Heart (tissue), 3 donors: ENCODE data around the gene AMOTL1.

- RAMPAGE, long total RNA, 2 experiments = no peak in any of the 2 experiments
These were observed 21.5 kb downstream of the TRIM49C start for GRCh38 chr11:90052396-90052807.

- RAMPAGE, long total RNA, 2 experiments = no peak in any of the 2 experiments
These were observed 25.1 kb downstream of the CHORDC1 start for GRCh38 chr11:90197573-90198375.

DNA sequence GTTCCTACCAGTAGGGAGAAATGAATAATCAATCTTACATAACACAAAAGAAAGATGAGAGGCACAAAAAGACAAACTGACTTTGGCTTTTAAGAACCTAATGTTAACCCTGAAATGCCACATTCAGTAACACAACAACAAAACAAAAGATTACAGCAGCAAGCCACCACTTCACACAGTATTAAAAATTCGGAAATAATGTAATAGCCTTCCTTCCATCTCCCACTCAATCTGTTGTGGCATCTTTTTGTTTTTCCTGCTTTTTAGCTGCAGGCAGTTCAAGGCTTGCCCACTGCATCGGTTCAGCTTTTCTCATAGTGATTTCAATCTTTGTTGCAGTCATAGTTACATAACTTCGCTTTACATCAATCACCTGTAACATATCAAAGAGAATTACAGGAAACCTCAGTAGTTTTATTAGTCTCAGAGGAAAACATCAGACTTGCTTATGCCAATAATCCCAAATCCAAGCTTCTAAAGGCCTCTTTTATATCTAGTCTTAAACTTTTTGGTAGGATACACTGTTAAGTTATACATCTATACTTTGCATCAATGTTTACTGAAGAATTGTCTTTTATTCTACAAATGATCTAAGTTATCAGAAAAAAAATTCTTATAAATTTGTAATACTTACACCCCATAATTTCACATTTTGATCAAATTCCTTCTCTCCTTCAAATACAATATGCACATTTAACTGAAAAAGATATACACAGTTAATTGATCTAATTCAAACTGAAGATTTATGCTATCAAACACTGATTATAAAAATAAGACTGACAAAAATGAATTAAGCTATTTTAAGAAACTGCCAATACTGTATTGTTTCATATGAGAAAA lies 20.4 kb downstream of the CHORDC1 start:
- RAMPAGE, long total RNA, 2 experiments = no peak in any of the 2 experiments

DNA sequence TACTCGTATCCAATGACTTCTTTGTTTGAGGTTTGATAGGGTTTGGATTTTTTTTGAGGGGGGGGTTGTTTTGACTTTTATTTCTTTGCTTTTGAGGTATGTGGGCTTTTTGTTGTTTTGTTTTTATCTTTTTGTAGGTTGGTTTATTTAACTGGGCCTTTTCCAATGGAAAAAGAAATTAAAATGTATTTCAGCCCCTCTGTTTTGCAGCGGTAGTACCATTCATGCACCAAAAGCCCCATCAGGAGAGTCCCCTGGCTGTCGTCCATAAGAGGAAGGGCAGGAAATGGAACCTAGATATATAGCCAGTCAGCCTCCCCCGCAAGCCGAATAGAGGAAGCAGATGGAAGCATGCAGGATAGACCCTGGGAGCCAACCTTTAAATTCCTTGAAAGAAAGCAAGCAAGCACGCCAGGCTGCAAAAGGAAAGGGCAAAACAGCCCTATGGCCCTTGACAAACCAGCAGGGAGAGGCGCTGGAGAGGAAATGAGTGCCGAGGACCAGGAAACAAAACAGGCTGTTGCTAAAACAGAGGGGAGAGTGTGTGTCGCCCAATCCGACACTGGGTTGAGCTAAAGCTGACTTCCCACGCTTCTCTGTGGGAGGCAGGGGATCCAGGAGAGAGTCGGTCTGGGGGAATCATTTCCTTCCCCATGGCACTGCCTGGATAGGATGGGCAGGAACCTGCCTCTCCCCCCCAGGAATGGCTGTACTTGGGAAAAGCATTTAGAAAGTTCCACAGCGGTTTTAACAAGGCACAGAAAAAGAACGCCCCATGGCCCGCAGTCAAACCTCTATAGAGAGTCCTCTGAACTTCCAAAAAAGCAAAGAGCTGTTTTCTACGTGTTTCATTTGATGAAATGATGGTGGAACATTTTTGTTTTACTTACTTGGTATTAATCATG lies 203.5 kb upstream of the MTNR1B start:
- RAMPAGE, long total RNA, 2 experiments = no peak in any of the 2 experiments

GRCh38 chr11:93497979-93498455 lies 45.2 kb downstream of the SMCO4 start:
- RAMPAGE, long total RNA, 2 experiments = no peak in any of the 2 experiments

- RAMPAGE, long total RNA, 2 experiments = no peak in any of the 2 experiments
These were observed 15.0 kb downstream of the SMCO4 start for GRCh38 chr11:93528117-93528576.

DNA sequence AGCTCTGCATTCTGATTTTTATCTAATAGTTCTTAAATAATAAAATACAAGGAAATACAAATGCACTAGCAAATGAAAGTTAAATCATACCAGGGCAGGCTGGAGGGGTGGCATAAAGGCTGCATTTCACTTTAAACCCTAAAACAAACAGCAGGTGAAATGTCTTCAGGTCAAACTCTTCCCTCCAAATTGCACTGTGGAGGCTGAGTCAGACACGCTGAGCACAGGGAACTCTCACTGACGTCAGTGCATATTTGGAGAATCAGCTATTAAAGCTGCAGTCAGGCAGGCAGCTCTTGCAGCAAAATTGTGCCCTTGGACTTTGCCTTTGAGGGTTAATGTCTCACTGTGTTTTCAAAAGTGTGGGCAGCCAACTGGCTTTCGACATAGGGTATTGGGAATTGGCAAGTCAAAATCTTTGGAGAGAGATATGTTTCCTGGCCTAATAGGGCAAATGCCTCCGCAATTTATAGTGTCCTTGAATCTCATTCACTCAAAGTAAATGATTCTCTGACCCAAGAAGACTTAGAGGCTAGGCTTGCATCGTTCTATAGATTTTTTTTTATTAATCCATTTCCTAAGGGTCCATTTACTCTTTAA lies 27.6 kb upstream of the SMCO4 start:
- RAMPAGE, long total RNA, 2 experiments = no peak in any of the 2 experiments

DNA sequence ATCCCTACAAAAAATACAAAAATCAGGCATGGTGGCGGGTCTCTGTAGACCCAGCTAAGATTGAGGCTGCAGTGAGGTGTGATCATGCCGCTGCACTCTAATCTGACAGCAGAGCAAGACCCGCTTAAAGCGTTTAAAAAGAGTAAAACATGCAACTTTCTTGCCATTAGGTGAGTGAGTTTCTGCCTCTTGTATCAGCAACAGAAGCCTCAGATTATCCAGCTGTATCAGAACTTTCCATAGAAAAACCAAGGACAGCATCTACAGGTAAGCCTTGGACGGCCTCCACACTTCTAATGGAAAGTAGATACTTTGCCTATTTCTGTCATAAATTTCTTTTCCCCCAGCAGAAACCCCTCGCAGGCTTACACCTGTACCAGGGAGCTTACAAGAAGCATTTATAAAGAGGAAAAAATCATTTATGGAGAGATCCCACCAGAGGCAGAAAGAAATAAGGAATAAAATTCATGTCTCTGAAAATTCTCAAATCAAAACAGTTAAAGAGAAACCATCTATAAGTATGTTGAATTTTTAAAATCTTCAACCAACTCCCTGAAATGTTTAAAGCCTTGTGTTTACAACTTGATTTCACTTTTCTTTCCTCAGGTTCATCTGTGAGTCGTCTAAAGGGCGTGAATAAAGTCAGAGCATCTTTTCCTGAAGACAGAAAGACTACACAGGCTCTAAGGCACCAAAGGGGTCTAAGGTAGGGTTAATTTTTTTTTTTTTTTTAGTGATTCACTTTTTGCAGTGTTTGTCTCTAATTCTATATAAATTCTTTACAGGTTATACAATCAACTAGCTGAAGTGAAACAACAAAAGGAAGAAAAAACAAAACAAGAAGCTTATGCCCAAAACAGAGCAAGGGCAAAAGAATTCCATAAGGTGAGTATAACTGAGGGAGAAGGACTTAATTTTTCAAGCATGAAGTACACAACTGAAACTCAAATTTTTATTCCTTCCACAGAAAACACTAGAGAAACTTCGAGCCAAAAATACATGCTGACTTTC lies 11.7 kb downstream of the TAF1D start:
- RAMPAGE, long total RNA, 2 experiments = no peak in any of the 2 experiments

- RAMPAGE, long total RNA, 2 experiments = no peak in any of the 2 experiments
These were observed 34.4 kb downstream of the MRE11 start for GRCh38 chr11:94459173-94459676.

DNA sequence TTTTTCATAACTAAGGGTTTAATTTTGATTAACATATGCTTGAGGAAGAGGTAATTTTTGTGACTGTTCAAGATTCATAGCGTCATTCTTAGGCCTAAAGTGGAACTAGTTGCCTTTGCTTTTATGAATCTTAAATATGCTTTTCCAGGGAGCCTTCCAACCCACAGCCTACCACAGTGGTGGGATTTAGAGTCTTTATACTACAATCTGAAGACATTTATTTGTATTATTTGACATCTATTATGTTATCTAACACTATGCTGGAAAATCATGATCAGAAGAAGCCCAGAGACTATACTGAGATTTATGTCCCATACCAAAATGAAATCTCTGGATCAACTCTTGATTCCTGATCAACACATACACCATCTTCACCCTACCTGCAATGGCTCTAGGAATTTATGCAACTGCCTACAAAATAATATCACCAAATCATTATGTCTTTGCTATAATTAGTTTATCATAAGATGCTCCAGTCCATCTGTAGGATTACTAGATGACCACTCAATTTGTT lies 6.9 kb downstream of the ANKRD49 start:
- RAMPAGE, long total RNA, 2 experiments = no peak in any of the 2 experiments

GRCh38 chr11:94543042-94543354 lies 723 bp upstream of the FUT4 start:
- RAMPAGE, long total RNA, 2 experiments = no peak in any of the 2 experiments

DNA sequence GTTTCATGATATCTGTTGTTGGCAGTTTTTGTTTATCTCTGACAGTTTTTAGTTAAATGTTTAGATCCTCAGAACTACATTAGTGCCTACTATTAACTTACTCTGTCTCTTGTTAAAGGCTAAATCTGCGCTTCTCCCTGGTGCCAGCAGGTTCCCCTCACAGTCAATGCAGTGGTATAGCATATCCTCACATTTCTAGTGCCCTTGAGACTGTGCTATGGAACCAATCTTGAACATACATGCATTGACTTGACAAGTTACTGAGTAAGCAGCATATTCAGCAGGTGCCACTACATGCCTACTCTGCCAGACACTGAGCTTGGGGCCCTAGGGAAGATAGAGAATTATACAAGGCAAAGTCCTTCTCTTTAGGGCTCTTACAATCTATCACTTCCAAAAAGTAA lies 3.1 kb downstream of the FUT4 start:
- RAMPAGE, long total RNA, 2 experiments = no peak in any of the 2 experiments

GRCh38 chr11:94639741-94640324 lies 72.7 kb downstream of the PIWIL4 start:
- RAMPAGE, long total RNA, 2 experiments = no peak in any of the 2 experiments

GRCh38 chr11:94647681-94648482 lies 80.7 kb downstream of the PIWIL4 start:
- RAMPAGE, long total RNA, 2 experiments = no peak in any of the 2 experiments

- RAMPAGE, long total RNA, 2 experiments = no peak in any of the 2 experiments
These were observed 83.5 kb downstream of the PIWIL4 start for GRCh38 chr11:94650575-94651101.

DNA sequence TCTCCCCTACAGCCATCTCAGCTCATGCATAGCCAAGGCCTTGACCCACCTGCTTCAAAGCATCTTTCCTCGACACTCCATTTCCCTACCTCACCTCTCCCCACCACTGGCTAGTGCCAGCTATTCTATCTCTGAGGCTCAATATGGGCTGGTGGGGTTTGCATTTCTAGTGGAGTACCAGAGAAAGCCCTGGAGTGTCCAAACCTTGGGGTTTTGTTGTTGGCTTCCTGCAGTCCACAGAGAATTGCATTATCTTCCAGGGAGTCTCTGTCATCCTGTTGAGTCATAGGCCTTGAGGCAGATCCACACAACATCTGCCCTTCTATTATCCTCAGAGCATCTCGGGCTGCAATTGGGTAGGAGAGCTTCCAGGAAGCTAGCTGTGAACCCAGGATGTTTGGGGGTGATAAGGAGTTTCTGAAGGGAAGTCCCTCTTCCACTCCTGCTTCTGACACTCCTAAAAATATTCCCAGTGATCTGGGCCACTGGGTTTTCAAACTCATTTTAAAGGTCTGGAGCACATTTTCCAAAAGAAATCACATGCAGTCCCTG lies 36.1 kb upstream of the AMOTL1 start:
- RAMPAGE, long total RNA, 2 experiments = no peak in any of the 2 experiments

DNA sequence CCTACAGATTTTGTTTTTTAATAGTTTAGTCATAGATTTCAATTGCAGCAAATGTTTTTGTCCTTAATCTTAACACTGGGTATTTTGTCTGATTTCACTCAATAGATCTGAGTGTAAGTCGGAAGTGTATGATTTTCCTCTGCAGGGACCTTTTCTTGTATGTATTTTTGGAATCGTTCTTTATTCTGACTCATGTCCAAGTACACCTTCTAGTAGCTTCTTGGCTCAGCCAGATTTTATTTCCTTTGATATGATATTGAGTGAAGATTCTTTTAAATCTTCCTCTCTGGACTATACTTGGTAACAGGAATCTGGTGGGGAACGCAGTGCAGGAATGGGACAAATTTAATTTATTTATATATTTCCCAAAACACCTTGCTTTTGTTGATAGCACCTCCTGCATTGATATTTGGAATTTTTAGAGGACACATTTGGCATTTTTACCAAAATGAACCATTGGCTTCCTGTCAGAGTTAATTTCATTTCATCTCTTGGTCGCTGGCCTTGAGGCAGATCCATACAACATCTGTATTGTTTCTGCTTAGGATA lies 34.4 kb upstream of the AMOTL1 start:
- RAMPAGE, long total RNA, 2 experiments = no peak in any of the 2 experiments

DNA sequence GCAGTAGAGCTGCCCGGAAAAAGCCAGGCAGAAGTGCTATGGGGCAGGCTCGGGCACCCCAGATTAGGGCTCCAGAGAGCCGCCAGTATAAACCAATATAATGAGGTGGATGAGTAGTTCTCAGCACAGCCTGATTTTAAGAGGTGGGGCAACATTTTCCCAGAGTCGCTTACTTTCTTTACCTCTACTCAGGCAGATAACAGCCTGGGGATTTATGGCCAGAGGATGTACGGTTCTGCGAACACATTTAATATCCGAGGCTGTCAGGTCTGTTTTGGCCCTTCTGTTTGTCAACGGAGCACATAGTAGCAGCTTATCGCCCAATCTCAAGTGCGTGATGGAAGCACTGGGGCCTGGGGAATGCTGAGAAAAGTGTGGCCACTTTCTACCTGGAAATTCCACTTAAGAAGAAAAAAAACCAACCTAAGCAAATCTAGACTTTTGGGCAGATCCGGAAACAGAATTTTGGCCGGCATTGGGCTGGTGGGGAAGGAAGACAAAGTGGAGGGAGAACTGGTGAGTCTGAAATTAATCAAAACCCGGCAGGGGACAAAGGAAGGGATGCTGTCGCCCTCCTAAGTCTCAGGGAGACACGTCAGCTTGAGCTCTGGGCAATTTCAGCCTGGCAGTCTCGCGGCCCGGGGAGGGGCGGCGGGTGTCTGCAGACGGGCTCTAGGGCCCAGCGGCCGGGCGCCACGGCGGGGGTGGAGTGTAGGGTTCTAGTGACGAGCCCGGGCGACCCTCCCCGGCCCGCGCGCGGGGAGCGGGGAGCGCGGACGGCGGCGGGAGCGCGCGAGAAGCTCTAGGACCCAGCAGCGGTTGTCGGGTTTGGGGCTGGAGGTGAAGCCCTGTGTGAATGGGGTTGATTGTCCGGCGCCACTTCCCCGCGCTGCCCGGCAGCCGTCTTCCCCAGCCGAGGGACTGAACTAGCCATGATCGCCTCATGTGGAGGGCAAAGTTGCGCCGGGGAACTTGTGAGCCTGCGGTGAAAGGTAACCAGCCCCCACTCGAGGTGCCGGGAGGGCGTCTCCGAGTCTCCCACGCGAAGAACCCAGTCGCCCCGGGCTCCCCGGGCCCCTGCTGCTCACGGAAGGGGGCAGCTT lies at the start of gene AMOTL1:
Gene AMOTL1, plus strand, starts transcription at position 788 of the 1,103 bp plus-strand sequence.
- RAMPAGE, long total RNA, 2 experiments = no peak in any of the 2 experiments

- RAMPAGE, long total RNA, 2 experiments = no peak in any of the 2 experiments
These were observed 63.1 kb downstream of the AMOTL1 start for GRCh38 chr11:94831249-94831758.

DNA sequence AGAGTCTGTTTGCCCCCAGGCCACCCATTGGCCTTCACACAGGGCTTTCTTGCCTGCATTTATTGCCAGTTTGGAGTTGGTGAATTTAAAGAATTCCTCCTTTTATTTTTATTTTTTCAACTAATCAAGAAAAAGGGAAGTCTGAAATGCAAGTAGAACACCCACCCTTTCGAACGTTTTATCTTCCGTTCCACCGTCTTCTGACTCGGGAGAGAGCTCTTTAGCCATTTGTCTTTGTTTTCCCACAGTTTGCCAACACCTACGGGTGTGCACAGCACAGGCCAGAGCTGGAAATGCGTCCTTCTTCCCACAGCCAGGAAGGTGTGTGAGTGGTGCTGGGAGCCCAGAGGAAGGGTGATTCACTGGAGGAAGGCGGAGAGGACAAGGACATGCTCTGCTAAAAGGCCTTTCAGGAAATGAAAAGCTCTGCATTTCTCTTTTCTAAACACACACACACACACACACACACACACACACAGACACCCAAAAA lies 18.4 kb downstream of the ENDOD1 start:
- RAMPAGE, long total RNA, 2 experiments = no peak in any of the 2 experiments